ENCODE results near the genes HHAT and INTS7.

GRCh38 chr1:210328474-210329683 is at the start of gene HHAT:
Gene HHAT (plus strand): TSS chr1:210328902.
- RRBS, result 1% methylated on average over 59 of the region's 102 CpGs

- RRBS, result no CpG with 5 or more reads among the region's 4 CpGs
Observed at GRCh38 chr1:210332838-210333249, 4.1 kb downstream of the HHAT start.

DNA sequence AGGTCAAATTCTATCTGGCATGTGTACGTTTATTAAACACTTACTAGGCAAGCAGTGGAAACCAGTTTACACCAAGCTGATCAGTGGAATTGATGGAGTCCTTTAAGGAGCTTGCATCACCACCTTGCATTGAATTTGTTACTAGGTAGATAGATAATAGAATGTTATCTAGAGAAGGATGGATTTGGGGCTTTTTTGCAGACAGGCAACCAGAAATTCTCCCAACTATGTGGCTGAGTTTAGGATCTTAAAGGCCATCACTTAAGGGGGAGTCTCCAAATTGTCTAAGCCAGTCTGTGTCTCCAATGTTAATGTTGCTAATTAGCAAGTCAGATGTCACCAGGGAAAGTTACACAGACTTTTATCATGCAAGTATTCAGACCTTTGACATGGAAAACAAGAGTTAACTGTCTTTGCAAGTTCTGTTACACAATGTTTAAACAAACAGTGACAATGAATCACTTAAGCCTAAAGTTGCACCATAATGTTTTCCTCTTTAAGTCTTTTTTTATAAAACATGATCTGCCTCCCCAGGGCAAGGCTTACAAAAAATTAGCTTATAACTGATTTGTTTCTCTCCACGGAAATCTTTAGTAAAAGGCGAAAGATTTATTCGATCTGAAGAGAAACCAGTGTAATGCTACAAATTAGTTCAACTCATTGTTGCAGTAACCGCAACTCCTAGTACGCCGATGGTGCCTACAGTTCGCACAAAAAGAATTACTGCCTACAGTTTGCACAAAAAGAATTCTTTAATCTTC is 45.1 kb downstream of the HHAT start:
- RRBS, result no CpG with 5 or more reads among the region's 8 CpGs

- RRBS, result no CpG with 5 or more reads among the region's 8 CpGs
Observed at GRCh38 chr1:210587705-210588336, 259.1 kb downstream of the HHAT start.

GRCh38 chr1:210653601-210654197 is 325.0 kb downstream of the HHAT start:
- RRBS, result no CpG with 5 or more reads among the region's 7 CpGs

GRCh38 chr1:211257870-211258614 is 1.1 kb upstream of the RCOR3 start:
- RRBS, result no CpG with 5 or more reads among the region's 16 CpGs

- RRBS, result no CpG with 5 or more reads among the region's 8 CpGs
Observed at GRCh38 chr1:211516411-211516733, 24.4 kb upstream of the RD3 start.

DNA sequence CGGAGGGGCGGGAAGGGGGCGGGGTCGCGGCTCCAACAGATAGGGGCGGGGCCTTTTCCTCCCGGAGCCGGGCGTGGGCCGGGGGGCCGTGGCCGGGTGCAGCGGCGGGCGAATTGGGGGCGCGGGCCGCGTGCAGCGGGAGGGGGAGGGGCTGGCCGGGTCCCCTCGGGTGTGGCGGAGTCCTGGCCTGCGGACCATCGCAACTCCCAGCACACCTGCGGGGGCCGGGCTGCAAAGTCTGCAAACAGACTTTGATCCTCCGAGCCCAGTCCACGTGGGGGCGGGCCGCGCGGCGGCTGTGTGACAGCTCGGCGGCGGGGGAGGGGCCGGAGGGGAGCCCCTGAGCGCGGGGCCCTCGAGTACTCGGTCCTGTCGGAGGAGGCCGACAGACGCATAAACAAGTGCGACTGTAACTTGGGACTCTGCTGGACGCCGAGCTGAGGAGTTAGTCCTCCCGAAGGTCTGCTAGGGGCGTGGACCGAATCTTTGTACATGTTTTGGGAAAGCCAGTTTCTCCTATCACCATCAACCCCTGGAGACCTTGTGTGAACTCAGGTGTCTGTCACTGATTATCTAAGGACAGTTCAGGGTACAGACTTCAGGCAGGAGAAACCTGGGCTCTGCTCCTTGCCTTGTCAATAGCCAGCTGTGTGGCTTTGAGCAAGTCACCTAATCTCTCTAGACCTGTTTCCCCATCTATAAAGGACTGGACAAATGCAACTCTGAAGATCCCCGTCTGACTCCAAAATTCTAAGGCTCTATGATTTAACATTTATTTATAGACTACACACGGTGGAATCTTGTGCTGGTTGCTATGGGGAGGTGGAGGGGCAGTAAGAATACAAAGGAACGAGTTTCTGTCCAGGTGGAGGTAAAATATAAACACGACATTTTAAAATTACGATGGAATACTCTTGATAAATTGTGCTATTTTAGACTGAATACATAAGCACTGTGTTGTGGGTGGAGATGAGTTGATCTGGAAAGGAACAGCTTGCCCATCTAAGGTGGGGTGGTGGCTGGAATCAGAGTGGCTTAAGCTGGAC is 717 bp upstream of the SLC30A1 start:
- RRBS, result under 1% methylated on average over 21 of the region's 56 CpGs

DNA sequence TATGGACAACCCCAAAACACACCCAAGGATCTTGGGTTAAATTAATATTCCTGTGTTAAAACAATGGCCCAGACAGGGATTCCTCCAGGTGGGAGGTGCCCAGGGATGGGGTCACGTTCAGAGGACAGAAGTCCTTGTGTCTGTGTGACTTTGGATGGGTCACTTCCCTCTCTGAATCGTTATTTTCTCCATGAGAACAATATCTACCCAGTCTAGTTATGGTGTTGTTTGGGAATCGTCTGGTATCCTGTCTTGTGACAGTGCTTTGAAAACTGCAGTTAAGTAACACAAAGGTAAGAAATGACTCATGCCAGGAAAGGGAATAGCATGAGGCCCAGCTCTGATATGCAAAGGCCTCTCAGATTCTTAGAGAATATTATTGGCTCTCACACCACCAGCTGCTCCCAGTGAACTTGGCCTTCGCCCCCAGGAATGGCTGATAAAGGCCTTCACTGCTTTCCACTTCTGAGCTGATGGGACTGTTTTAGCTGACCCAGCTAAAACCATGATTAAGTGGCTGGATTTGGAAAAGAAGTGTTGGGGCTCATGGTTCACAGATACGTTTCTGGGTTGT is 27.2 kb downstream of the NEK2 start:
- RRBS, result no CpG with 5 or more reads among the region's 5 CpGs

GRCh38 chr1:211746431-211746776 is 71.0 kb upstream of the NEK2 start:
- RRBS, result no CpG with 5 or more reads among the region's 1 CpG

DNA sequence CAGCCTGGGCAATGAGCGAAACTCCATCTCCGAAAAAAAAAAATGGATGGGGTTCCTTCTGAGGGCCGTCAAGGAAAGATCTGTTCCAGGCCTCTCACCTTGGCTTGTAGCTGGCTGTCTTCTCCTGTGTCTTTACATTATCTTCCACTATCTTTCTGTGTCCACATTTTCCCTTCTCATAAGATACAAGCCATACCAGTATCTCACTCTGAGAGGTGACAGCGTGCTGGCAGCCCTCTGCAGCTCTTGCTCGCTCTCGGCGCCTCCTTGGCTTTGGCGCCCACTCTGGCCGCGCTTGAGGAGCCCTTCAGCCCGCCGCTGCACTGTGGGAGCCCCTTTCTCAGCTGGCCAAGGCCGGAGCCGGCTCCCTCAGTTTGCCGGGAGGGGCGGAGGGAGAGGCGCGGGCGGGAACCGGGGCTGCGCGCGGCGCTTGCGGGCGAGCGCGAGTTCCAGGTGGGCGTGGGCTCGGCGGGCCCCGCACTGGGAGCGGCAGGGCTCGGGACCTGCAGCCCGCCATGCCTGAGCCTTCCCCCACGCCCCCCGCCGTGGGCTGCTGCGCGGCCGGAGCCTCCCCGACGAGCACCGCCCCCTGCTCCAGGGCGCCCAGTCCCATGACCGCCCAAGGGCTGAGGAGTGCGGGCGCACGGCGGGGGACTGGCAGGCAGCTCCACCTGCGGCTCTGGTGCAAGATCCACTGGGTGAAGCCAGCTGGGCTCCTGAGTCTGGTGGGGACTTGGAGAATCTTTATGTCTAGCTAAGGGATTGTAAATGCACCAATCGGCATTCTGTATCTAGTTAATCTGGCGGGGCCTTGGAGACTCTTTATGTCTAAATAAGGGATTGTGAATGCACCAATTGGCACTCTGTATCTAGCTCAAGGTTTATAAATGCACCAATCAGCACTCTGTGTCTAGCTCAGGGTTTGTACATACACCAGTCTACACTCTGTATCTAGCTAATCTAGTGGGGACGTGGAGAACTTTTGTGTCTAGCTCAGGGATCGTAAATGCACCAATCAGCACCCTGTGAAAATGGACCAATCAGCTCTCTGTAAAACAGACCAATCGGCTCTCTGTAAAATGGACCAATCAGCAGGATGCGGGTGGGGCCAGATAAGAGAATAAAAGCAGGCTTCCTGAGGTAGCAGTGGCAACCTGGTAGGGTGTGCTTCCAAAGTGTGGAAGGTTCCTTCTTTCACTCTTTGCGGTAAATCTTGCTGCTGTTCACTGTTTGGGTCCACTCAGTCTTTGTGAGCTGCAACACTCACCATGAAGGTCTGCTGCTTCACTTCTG is 59.0 kb upstream of the LPGAT1 start:
- RRBS, result no CpG with 5 or more reads among the region's 58 CpGs

DNA sequence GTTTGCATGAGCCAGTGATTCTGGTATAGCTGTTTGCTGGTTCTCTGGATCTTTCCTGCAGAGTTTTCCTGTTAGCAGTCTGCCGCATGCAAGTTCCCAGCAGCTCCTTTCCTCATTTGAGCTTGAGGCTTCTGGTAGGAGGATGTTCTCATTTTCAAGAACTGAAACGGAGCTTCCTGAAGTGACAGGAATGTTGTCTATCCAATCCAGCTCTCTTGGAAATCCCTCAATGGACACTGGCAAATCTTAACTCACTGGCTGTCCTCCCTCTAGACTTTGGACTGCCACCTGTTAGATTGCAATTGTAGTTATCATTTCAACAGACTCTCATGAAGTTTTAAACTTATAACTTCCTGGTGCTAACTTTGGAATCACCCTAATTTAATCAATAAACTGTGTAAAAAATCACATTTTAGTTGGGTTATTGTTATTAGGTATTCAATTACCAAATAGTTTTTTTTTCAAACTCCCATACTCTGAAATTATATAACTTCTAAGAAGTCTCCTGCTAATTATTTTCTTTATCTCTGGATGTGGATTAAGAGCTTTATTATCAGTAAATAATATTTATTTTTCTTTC is 73.4 kb upstream of the LPGAT1 start:
- RRBS, result no CpG with 5 or more reads among the region's 2 CpGs

DNA sequence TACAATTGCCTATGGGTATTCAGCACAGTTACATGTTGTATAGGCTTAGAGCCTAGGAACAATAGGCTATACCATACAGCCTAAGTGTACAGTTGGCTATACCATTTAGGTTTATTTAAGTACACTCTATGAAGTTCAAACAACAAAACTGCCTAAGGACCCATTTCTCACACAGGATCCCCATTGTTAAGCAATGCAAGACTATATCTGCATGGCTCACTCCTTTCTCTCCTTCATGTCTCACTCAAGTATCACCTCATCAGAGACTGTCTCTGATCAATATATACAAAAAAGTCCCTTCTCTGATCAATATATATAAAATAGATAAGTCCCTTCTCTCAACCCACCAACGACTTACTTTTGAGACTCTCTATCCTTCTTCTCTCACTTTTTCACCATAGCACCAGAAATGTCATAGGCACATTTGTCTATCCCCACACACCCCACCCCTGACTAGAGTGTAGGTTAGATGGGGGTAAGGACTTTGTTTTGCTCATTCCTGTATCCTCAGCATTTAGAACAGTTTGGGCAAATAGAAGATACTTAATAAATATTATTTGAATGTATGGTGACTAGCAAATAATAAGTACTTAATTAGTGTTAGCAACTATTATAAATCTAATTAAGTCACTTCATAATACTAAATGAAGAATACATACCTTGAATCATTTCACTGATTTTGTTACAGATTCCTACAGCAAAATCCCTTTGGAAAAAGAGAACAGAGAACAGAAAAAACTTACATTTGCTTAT is 24.5 kb downstream of the INTS7 start:
- RRBS, result no CpG with 5 or more reads among the region's 1 CpG

GRCh38 chr1:212035057-212036158 is at the start of gene INTS7:
Gene INTS7 (minus strand): TSS chr1:212035557.
- RRBS, result under 1% methylated on average over 10 of the region's 73 CpGs

GRCh38 chr1:212119279-212119923 is 83.9 kb downstream of the DTL start:
- RRBS, result no CpG with 5 or more reads among the region's 5 CpGs

GRCh38 chr1:212283636-212284305 is 1.4 kb upstream of the PPP2R5A start:
- RRBS, result no CpG with 5 or more reads among the region's 13 CpGs

DNA sequence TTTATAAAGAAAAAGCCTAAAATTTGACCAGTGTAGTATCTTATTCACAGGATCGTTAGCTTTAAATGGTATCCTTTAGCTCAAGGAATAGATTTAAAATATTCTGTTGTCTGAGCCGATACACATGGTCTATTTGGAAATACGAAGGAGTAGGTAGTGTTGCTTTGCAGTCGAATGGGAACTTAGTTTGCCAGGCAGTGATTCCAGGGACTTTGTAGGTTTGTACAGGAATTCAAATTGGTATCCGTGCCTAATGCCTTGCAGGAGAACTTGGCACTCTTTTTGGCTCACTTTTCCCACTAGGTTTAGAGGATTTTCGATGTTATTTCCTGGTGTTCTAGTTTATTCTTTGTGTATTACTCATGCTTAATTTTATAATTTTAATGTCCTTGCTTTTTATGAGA is 1.6 kb downstream of the PPP2R5A start:
- RRBS, result no CpG with 5 or more reads among the region's 6 CpGs

GRCh38 chr1:212347685-212348628 is 62.7 kb downstream of the PPP2R5A start:
- RRBS, result no CpG with 5 or more reads among the region's 7 CpGs

DNA sequence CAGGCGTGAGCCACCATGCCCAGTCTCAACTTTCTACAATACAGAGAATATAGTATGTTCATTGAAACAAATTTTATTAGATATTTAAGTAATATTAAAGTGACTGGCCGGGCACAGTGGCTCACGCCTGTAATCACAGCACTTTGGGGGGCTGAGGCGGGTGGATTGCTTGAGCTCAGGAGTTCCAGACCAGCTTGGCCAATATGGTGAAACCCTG is 51.5 kb downstream of the PACC1 start:
- RRBS, result no CpG with 5 or more reads among the region's 4 CpGs

Measured in AG08470 (cell line).